Gastroesophageal sphincter (tissue), 4 donors: ENCODE measurements around a stretch of chr5.

- PRO-cap, result no peak
- RAMPAGE, long total RNA, 4 experiments, result no peak in any of the 4 experiments
Observed at GRCh38 chr5:59036163-59036807, 453.4 kb downstream of the RAB3C start.

GRCh38 chr5:59143078-59143428 lies 560.2 kb downstream of the RAB3C start:
- PRO-cap, result no peak
- RAMPAGE, long total RNA, 4 experiments, result no peak in any of the 4 experiments

DNA sequence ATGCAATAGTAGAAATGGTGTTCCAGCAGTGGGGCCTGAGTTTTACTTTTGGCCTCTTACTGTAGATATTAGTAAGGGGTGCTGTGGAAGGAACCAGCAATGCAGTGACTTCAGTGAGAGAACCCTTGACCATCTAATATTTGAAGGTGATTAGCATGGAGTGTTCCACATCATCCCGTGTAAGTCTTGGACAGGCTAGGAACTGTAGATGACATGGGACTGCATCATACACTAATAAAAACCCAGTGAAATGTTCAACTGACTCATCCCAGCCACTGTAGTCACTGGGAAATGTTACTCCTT lies 610.9 kb downstream of the RAB3C start:
- PRO-cap, result no peak
- RAMPAGE, long total RNA, 4 experiments, result no peak in any of the 4 experiments

- PRO-cap, result bidirectional peak, plus-strand start at chr5:59358753, minus-strand start at chr5:59358645
- RAMPAGE, long total RNA, 4 experiments, result no peak in any of the 4 experiments
Observed at GRCh38 chr5:59358495-59359025, 535.0 kb downstream of the PDE4D start.

DNA sequence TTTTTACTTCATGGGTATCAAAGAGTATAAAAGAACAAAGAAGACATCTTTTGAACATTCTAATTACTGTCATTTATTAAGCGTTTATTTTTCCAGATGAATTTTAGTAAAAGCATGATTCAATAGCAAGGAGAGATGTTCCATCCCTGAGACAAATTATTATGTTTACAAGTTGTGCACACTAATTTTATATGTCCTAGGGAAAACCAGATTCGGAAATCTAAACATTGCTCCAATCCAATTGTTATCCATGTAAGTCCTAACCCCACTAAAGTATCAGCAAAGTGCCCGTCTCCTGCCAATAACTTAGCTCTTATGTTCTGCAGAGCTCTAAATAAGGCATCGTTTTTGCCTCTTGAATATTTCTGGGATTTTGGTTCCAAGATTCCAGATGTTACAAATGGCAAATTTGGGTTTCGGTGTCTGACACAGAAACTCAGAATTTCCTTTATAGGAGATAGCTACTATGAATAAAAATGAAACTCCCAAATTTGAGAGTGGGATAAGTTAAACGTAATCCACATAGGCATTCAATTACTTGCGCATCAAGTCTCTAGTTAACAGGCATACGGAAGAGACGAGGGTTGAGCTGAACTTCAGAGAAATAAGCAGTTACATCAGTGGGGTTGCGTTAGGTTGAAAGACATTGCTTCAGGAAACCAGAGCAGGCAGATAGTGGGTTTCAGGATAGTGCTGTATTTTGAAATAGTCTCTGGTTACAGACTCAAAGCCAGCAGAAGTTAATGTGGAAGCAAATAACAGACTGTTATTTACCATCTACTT lies 533.7 kb downstream of the PDE4D start:
- PRO-cap, result no peak
- RAMPAGE, long total RNA, 4 experiments, result no peak in any of the 4 experiments

DNA sequence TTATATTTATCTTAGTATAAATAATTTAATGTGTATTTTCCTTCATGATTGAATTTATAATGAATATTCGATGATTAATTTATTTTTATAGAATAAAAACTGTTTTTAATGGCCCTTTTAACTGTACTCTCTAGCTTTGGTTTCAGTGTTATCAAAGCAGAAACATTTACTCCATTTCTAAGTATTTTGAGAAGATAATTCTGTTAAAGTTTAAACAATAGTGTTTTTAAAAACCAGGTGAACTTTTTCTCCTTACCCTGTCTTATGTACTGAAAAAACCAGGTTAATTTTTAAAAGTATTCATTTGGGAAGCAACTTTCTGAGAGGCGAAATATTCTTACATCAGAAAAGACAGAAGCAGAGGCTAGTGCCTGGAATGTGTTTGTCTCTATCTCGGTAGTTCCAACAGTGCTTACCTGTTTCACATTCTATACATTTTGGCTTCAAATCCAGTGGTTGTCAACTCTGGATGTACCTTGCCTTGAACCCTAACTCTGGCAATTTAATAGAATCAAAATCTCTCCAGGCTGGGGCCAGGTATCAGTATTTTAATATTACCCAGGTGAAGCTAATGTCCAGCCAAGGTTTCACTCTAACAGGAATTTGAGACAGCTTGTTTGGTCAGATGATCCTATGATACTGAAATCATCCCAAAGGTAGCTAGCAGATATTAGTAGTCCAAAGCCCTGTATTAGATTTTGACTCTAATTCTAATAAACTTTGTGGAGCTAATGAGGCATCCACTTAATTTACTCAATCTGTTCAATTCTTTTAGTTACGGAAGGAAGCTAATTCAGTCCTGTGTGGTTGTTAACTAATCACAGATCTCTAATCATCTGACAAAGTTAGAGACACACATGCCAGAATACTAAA lies 434.3 kb downstream of the PDE4D start:
- PRO-cap, result no peak
- RAMPAGE, long total RNA, 4 experiments, result start-site peak on the minus strand in 1 of 4 experiments, centred at position 577 of the sequence, 8 reads per replicate

- PRO-cap, result no peak
- RAMPAGE, long total RNA, 4 experiments, result no peak in any of the 4 experiments
Observed at GRCh38 chr5:59538796-59539304, 354.7 kb downstream of the PDE4D start.

- PRO-cap, result no peak
- RAMPAGE, long total RNA, 4 experiments, result no peak in any of the 4 experiments
Observed at GRCh38 chr5:61069734-61070048, 92.6 kb downstream of the SMIM15 start.

DNA sequence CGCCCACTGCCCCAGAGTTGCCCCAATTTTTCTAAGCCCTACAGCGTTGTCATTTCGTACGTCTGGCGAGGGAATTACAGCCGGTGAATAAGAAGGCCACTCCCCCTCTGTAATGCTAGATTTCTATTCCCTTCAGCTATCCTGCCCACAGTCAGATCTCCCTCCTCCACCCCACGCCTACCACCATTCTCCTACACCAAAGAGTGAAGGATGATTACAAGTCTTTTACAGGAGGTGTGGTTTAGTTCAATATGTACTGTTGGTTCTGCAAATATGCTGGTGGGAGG lies 83.7 kb upstream of the SMIM15 start:
- PRO-cap, result no peak
- RAMPAGE, long total RNA, 4 experiments, result no peak in any of the 4 experiments

DNA sequence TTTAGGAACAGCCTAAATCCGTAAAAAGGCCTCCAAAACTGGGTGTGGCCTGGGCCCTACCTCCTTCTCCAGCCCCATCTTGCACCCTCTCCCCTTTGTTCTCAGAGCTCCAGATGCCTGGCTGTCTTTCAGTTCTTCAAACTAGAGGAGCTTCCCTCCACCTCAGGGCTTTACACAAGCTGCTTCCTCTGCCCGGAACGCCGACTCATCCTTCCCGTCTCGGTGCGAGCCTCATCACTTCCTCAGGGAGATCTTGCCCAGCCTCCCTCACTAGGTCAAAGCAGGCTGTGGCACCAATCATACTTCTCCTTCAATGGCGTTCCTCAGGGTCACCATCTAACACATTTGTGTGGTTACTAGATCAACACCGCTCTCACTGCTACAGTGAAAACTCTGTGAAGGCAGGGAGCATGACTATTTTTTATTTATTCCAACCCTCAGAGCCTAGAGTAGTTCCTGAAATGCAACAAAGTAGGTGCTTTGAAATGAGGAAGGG lies 56.2 kb upstream of the ZSWIM6 start:
- PRO-cap, result no peak
- RAMPAGE, long total RNA, 4 experiments, result no peak in any of the 4 experiments

DNA sequence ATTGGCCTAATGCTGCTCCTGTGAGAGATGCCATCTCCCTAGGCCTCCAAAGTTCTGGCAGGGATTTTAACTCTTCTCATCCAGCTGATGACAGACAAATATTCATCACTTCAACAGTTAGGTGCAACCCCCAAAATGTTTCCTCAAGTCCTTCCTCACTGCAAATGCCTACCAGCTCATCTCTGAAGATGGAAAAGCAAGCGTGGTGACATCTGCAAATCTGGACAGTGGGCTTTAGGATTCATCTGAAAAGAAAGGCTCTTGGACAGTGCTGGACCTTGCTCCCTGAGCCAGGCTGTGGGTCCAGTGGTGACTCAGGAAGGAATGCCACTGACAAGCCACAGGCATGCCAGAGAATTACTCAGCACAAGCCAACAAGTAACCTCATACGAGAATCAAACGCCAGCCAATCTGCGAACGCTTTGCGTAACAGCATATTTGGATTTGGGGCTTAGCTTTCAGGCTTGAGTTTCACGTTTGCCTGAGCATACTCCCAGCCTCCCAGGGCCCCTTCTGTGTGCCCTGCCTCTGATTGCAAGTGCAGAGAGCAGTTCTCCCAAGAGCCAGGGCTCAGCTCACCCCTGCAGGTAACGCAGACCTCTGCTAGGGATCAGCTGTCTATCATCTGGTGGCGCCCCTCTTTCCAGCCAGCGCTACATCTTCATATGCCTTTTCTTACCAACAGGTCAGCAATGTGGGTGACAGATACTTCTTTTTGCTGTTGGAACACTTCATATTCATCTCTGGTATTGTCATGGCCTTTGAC lies 30.3 kb upstream of the ZSWIM6 start:
- PRO-cap, result bidirectional peak, plus-strand start at position 467 of the sequence, minus-strand start at position 326 of the sequence
- RAMPAGE, long total RNA, 4 experiments, result no peak in any of the 4 experiments

DNA sequence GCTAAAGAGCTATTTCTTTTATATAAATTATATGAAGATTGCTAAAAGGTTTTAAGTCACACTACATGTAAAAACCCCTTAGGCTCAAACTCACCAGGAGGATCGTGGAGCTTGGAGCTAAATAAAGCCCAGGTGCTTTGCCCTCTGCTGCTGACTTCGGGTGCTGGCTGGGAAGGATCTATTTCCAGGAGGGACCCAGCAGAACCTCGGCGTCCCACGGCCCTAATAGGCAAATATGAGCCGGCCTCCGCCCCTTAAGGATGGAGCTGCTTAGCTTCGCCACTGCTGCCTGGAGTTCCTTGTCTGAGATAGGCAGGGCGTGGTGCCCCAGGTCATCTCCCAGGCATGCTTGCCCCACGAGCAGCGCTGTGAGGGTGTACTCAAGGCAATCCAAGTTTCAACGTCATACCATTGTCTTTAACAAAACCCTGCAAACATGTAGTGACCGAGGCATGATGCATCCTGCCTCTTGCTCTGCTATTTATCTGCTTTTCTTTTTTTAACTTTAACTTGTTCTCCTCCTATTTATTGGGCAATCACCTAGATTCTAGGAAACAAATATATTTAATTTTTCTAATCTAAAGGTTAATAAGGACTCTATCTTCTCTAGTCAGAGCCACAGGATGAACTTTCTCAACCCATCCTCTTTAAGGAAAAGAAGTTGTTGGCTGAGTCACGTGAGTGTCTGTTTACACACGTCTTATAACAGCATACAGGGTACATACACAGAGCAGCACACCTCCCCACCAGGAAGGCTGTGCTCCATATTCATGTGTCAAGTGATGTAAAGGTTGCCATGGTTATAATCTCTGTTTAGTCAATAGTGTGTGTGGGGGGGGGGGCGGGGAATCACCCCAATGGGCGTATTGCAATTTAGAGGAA lies 27.4 kb upstream of the ZSWIM6 start:
- PRO-cap, result no peak
- RAMPAGE, long total RNA, 4 experiments, result no peak in any of the 4 experiments

- PRO-cap, result no peak
- RAMPAGE, long total RNA, 4 experiments, result no peak in any of the 4 experiments
Observed at GRCh38 chr5:61329742-61330200, 2.3 kb upstream of the ZSWIM6 start.

GRCh38 chr5:61340082-61340565 lies 8.1 kb downstream of the ZSWIM6 start:
- PRO-cap, result no peak
- RAMPAGE, long total RNA, 4 experiments, result start-site peak on the plus strand in 1 of 4 experiments, at chr5:61340097-61340359 at its widest, 8 reads per replicate

DNA sequence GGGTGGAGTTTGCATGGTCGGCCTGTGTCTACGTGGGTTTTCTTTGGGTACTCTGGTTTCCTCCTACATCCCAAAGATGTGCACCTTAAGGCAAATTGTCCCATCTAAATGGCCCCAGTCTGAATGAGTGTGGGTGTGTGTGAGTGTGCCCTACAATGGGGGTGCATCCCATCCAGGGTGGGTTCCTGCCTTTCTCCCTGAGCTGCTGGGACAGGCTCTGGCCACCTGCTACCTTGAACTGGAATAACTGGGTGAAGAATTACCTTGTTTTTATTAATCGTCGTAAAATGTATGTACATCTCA lies 9.0 kb downstream of the ZSWIM6 start:
- PRO-cap, result no peak
- RAMPAGE, long total RNA, 4 experiments, result no peak in any of the 4 experiments

DNA sequence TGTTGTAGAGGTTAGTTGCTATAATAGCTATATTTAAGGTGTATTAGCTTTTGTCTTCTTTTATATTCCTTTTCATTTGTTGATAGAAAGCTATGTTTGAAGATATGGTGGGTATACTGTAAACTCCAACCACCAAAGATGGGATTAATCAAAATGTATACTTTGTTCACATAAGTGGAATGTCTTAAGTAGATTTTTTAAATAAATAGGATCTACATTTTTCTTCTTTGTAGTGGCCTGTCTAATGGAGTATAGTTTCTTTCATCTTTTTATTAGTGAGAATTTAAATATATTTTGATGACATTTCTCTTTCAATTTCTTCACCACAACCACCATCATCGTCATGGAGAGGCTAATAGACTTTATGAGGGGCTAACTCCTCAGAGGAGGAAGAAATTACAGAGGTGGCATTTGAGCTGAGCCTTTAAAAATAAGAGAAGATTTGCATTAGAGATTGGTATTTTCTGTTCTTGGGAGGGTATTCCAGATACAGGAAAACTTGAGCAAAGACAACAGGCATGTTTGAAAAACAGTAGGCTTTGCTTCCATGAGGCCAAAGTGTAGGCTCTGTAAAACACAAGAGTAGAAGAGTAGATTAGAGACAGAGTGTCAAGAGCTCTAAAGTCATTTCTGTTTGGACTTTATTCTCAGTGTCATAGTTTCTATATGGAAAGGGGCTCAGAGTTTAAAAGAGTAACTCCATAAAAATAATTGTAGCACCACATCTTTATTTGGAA lies 73.2 kb downstream of the ZSWIM6 start:
- PRO-cap, result no peak
- RAMPAGE, long total RNA, 4 experiments, result start-site peak on the plus strand in 1 of 4 experiments, centred at positions 16 to 391 of the sequence, 8 to 9 reads per replicate

- PRO-cap, result no peak
- RAMPAGE, long total RNA, 4 experiments, result start-site peak on the plus strand in 1 of 4 experiments, at chr5:61499511-61499618 at its widest, 7 reads per replicate
Observed at GRCh38 chr5:61499365-61499730, 167.3 kb downstream of the ZSWIM6 start.

- PRO-cap, result bidirectional peak, plus-strand start at chr5:61621422, minus-strand start at chr5:61621323
- RAMPAGE, long total RNA, 4 experiments, result no peak in any of the 4 experiments
Observed at GRCh38 chr5:61620722-61621652, 288.9 kb downstream of the ZSWIM6 start.

DNA sequence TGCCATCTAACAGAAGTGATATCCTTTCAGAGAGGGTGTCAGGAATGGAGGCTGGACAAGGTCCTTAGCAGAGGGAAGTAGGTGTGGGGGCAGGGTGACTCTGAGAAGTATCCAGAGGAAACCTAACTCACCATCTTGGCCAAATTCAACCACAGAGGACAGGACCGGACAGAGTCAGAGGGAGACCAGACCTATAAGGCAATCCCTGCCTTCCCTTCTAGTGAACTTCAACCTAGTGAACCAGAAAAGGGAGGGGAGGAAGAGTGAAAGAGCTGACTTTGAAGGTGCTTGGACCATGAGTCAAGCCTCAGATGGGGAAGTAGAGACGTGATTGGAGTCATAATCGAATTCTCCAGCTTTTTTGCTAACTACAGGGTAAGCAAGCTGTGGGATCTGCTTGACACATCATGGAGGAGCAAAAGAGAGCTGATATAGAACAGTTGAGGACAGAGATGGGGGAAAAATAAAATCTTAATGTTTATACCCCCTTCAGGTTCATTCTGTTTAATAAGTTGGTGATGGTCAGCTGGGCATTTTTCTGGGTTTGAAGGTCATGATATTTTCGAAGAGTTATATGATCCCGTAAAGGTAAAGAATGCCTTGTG lies 18.7 kb upstream of the KIF2A start:
- PRO-cap, result no peak
- RAMPAGE, long total RNA, 4 experiments, result no peak in any of the 4 experiments

DNA sequence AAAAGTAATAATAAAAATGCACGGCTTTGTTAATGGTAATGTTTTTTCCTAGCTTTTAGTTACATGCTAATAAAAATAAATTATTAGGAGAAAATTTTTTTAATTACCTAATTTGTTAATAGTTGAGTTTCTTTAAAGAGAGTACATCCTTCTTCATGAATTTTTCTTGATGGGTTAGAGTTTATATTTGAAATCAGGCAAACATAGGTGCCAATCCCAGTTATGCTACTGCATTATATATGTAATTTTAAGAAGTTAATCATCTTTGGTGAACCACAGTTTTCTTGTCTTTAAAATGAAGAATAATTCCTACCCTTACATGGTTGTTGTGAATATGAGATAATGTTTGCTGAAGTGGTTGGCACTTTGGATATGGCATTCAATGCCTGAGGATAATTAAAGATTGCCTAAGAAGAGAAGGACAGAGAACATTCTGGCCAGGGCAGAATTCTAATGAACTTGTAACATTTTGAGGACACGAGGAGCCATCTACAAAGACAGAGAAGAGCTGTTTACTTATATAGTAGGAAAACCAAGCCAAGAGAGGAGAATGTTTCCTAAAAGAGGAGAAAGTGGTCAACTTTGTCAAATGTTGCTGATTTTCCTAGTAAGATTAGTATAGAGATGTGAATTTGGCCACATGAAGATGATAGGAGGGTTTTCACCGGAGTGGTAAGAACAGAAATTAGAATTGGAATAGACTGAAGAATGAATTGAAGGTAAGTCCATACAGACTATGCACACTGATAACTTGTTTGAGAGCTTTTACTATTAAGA lies 50.8 kb upstream of the LRRC70 start:
- PRO-cap, result no peak
- RAMPAGE, long total RNA, 4 experiments, result no peak in any of the 4 experiments